Sigmoid colon (tissue), 4 donors: Measurements from ENCODE around the genes NPIPB6 and SULT1A1.

- PRO-cap: no peak
- RAMPAGE, long total RNA, 4 experiments: start-site peak on the plus strand in 2 of 4 experiments, at chr16:27701603-27701694 at its widest, 5 to 12 reads per replicate
Measured at GRCh38 chr16:27701596-27701861, 151.6 kb downstream of the KATNIP start.

- PRO-cap: no peak
- RAMPAGE, long total RNA, 4 experiments: no peak in any of the 4 experiments
Measured at GRCh38 chr16:27754846-27755276, 204.9 kb downstream of the KATNIP start.

- PRO-cap: no peak
- RAMPAGE, long total RNA, 4 experiments: no peak in any of the 4 experiments
Measured at GRCh38 chr16:28097309-28097685, 33.8 kb upstream of the GSG1L start.

DNA sequence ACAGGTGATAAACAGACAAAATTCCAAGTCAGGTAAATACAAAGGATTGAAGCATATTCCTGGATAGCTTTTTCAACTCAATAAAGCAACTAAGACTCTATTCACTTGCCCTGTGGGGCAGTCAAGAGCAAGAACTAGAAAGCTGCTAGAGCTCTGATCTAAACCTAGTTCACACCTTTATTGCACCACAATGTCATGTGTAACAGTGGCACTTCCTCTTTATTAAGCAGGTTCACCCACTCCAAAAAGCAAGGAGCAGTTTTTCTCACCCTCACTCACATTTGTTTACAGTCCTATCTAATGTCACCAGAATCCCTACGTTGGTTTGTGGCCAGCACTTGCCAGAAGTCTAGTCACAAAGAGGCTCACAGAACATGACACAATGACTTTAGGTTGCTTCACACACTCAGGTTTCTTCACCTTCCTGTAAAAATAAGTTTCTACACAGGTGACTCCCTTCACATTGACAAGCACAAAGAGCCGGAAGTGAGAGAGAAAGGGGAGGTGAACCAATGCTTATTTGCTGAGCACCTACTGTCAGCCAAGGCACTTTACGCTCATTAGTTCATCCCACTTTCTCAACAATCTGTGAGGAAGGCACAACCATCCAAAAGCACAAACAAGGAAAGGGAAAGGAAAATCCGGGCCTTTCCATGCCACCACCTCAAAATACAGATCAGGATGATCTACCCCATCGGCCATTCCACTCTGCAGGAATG lies 70.7 kb downstream of the XPO6 start:
- PRO-cap: no peak
- RAMPAGE, long total RNA, 4 experiments: no peak in any of the 4 experiments

DNA sequence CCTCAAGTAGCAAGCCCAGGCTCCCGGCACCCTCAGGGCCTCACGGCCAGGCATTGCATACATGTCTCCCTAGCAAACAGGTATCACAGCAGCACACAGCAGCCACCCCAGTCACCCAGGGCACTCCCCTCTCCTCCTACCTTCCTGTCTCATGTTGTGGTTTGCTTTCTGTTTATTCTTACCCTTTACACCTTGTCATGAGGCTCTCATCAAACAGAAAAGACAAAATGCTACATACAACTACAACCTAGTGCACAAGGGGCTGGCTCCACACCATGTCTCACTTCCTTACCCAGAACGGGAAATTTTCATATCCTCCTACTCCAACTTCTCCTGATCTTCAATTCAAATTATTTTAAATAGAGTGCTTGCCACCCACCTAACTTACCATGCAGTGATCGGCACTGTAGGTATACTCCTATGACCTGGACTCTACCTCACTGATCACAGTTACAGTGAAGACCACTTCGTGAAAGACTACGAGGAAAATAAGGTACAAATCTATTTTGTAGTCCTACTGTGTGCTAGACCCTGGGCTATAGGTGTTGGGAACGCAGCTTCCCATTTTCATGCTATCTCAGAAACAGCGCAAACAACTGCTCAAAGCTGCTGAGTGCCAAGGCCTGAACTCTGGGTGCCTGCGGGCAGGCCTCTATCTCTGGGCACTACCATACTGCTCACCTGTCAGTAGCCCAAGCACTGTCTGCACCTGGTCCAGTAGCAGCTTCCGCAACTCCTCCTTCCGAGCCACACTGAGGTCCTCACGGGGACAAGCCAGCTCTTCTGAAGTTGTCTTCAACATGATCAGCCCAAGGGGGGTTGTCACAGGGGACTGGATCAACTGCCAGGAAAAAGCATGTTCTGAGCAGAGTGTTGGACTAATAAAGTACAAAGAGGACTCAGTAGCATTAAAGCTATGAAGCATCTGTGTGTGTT lies 42.4 kb downstream of the XPO6 start:
- PRO-cap: no peak
- RAMPAGE, long total RNA, 4 experiments: start-site peak on the minus strand in 1 of 4 experiments, centred at position 463 of the sequence, 12 reads per replicate

- PRO-cap: no peak
- RAMPAGE, long total RNA, 4 experiments: no peak in any of the 4 experiments
Measured at GRCh38 chr16:28203358-28204573, 8.0 kb downstream of the XPO6 start.

DNA sequence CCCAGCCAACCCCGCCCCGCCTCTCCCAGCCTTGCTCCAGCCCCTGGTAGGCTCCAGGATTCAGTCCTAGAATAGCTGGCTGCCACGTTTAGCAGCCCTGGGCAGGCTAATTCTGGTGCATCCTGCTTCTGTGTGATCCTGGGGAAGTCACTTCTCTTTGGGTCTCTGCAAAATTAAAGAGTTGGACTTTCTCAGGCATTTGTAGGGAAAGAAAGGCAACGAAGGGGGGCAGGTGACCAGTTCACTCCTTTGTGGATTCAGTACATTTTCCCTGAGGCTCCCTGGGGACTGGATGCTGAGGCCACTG lies 30.1 kb upstream of the SBK1 start:
- PRO-cap: no peak
- RAMPAGE, long total RNA, 4 experiments: no peak in any of the 4 experiments

DNA sequence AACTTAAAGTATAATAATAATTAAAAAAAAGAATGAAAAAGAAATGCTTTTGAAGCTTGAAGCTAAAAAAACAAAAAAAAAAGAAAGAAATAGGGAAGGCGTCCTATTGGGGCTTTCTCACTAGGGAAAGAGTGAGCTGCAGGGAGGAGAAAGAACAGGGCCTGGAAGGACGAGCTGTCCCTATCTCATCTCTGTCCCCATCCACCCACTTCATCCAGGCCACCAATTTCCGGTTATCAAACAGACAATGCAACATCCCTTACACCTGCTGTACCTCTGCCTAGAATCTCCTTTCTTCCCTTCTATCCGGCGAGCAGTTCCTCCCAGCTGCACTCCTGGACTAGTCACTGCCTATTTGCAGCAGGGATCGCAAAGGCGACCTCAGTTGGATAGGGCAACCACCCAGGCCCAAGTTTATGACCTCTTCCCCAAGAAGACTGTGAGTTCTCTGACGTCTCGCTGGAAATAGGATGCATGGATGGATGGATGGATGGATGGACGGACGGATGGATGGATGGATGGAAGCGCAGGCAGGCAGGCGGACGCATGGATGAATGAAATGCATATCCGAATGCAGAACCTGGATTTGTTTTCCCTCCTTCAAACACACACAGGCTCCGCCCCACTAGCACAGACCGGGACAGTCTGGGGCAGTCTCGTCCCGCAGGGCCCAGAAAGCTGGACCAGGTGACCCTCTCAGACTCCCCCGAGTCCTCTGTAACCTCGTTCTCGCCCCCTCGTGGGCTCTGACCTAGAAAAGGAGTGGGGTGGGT lies 646 bp upstream of the SBK1 start:
- PRO-cap: no peak
- RAMPAGE, long total RNA, 4 experiments: no peak in any of the 4 experiments

DNA sequence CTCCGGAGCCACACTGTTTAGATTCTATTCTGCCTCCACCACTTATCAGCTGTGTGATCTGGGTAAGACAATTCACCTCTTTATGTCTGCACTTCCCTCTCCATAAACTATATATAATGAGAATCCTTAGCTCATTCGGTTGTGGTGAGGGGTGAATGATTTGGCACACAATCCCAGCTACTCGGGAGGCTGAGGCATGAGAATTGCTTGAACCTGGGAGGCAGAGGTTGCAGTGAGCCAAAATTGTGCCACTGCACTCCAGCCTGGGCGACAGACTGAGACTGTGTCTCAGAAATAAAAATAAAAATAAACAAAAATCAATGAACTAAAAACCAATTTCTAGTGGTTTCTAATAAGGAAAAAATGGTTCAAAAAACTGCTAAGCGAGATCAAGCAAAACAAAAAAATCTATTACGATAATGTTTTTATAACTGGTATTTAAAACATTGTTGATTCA lies at the start of gene NPIPB6:
Gene NPIPB6 (minus strand): TSS at position 168 of the 457 bp plus-strand sequence.
- PRO-cap: no peak
- RAMPAGE, long total RNA, 4 experiments: no peak in any of the 4 experiments

- PRO-cap: no peak
- RAMPAGE, long total RNA, 4 experiments: no peak in any of the 4 experiments
Measured at GRCh38 chr16:28498932-28499381, 4.5 kb downstream of the APOBR start.

GRCh38 chr16:28532189-28532771 lies 6.5 kb downstream of the NUPR1 start:
- PRO-cap: no peak
- RAMPAGE, long total RNA, 4 experiments: no peak in any of the 4 experiments

GRCh38 chr16:28609865-28610557 lies at the start of gene SULT1A1:
Gene SULT1A1 (minus strand): TSS chr16:28610044.
- PRO-cap: no peak
- RAMPAGE, long total RNA, 4 experiments: start-site peak on the minus strand in 2 of 4 experiments, at chr16:28609969-28610067 at its widest, 56 to 83 reads per replicate

- PRO-cap: no peak
- RAMPAGE, long total RNA, 4 experiments: no peak in any of the 4 experiments
Measured at GRCh38 chr16:28866358-28867284, 3.0 kb downstream of the SH2B1 start.

DNA sequence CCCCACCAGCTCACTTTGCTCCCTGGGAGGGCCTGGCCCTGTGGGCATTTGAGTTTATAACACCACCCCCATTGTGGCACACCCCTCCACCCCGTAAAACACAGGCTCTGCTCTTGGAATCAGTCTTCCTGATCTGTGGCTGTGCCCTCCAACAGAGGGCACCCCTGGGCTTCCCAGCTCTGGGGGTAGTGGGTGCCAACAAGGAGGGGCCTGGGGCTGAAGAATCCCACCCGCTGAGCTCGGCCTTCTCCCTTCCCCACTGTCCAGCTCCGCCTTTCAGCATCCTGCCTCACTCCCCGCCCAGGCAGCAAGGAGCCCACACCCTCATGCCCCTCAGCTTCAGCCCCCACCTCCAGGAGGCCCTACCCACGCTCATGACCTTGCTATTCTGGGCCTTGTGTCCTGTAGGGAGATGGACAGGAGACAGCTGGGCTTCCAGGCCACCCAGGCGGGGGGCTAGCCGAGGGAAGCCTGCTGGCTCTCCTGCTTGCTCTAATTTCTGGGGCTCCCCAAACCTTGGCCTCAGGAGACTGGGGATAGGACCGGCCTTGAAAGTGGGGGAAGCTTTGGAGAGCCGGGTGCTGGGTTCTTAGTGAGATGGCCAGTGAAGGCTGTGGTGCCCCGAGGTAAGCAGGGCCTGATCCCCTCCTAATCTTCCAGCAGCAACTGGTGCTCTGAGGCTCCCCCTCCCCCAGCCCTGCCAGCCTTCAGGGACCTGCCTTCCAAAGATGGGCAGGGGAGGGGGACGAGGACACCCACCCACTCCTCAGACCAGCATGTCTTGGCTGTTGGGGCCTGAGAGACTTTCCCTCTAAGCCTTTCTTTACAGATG lies 2.9 kb upstream of the ATP2A1 start:
- PRO-cap: no peak
- RAMPAGE, long total RNA, 4 experiments: no peak in any of the 4 experiments

- PRO-cap: no peak
- RAMPAGE, long total RNA, 4 experiments: no peak in any of the 4 experiments
Measured at GRCh38 chr16:28915309-28915684, 9.7 kb downstream of the RABEP2 start.

GRCh38 chr16:28924221-28924388 lies 933 bp downstream of the RABEP2 start:
- PRO-cap: no peak
- RAMPAGE, long total RNA, 4 experiments: no peak in any of the 4 experiments

GRCh38 chr16:28926618-28926817 lies 1.5 kb upstream of the RABEP2 start:
- PRO-cap: no peak
- RAMPAGE, long total RNA, 4 experiments: no peak in any of the 4 experiments

DNA sequence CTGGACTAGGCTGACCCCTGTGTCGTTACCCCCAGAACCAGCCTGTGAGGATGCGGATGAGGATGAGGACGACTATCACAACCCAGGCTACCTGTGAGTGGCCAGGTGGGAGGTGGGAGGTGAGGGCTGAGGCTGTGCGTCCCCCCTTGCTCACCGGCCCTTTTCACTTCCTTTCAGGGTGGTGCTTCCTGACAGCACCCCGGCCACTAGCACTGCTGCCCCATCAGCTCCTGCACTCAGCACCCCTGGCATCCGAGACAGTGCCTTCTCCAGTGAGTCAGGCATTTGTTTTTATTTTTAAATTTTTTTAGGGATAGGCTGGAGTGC lies 1.7 kb downstream of the LAT start:
- PRO-cap: no peak
- RAMPAGE, long total RNA, 4 experiments: no peak in any of the 4 experiments

- PRO-cap: no peak
- RAMPAGE, long total RNA, 4 experiments: no peak in any of the 4 experiments
Measured at GRCh38 chr16:28990173-28990817, 5.4 kb downstream of the LAT start.

GRCh38 chr16:29007803-29008606 lies 23.2 kb downstream of the LAT start:
- PRO-cap: no peak
- RAMPAGE, long total RNA, 4 experiments: no peak in any of the 4 experiments